Epithelial cell of alveolus of lung (primary cell): Measurements from ENCODE around the genes SLC25A18, ATP6V1E1 and PRODH.

DNA sequence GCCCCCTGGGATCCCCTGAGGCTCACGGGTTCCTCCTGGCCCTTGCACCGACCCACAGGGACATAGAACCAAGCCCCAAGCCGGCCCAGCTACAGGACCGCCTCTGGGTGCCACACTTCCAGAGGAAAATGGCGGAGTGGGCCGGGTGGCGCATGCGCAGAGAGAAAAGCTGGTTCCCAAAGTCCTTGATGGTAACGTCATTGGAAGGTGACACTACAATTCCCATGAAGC, 2712.4 kb upstream of the OR11H1 start:
- RAMPAGE, long total RNA: no peak
- RRBS: no CpG with 5 or more reads among the region's 9 CpGs

- RAMPAGE, long total RNA: no peak
- RRBS: no CpG with 5 or more reads among the region's 12 CpGs
These were observed 94.9 kb downstream of the POTEH start for GRCh38 chr22:15784825-15785027.

GRCh38 chr22:17035120-17035835, 27.3 kb upstream of the GAB4 start:
- RAMPAGE, long total RNA: no peak
- RRBS: no CpG with 5 or more reads among the region's 5 CpGs

DNA sequence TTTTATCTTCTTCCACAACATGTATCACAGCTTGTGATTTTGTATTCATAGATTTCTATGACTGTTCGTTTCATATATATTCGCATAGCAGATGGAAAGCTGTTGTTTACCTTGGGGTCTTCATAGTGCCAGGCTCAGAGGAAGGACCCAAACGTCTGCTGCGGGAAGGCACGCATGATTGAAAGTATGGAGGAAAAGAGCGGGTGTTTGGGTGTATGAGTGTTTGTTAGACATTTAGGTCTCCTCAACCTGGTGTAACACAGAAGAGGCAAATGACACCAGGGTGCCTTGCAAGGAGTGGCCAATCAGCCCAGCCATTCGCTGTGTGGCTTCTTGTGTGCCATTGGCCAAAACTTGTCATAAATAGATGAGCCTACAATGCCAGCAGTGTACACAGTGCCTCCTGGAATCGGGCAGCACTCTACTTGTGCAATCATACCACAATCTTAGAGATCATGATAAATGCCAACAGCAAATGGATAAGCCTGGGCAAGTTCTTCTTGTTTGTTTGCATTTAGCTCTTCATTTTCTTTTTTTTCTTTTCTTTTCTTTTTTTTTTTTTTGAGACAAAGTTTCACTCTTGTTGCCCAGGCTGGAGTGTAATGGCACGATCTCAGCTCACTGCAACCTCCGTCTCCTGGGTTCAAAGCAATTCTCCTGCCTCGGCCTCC, 11.0 kb upstream of the ADA2 start:
- RAMPAGE, long total RNA: no peak
- RRBS: no CpG with 5 or more reads among the region's 11 CpGs

DNA sequence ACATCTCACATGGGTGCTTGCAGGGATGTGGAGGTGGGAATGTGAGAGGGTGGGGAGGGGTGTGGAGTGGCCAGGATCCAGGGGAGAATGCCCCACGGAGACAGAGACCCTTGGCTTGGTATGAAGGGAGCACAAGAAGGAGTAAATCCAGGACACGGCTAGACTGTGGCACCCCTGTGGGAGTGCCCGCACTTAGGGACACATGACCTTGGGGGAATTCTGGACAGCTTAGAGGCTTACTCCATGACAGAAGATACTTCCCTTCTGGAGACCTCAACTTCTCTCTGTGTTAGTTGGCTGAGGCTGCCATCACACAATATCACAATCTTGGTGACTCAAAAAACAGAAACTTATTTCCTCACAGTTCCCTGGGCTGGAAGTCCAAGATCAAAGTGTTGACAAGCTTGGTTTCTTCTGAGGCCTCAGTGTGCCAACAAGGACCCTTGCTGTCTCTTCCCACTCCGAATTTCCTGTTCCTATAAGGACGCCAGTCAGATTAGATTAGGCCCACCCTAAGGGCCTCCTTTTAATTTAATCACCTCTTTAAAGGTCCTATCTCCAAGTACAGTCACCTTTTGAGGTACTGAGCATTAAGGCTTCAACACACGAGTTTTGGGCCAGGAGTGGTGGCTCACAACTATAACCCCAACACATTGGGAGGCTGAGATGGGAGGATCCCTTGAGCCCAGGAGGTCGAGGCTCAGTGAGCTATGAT, 22.8 kb upstream of the ADA2 start:
- RAMPAGE, long total RNA: no peak
- RRBS: no CpG with 5 or more reads among the region's 7 CpGs

DNA sequence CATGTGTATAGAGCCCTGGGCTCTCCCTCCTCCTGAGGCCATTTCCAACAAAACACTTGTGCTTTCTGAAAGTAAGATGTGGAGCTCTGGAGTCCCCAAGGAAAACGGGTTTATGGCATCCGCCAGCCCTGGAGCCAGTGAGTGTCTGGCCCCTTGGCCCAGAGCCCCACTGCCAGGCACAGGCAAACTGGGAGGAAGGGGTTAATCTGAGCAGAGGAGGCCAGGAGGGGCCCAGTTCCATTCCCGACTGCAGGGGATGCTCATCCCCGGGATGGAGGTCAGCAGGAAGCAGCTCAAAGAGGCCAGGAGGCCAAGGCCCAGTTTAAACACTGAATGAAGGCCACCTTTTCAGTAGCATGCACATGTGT, 39.3 kb upstream of the ADA2 start:
- RAMPAGE, long total RNA: no peak
- RRBS: no CpG with 5 or more reads among the region's 4 CpGs

DNA sequence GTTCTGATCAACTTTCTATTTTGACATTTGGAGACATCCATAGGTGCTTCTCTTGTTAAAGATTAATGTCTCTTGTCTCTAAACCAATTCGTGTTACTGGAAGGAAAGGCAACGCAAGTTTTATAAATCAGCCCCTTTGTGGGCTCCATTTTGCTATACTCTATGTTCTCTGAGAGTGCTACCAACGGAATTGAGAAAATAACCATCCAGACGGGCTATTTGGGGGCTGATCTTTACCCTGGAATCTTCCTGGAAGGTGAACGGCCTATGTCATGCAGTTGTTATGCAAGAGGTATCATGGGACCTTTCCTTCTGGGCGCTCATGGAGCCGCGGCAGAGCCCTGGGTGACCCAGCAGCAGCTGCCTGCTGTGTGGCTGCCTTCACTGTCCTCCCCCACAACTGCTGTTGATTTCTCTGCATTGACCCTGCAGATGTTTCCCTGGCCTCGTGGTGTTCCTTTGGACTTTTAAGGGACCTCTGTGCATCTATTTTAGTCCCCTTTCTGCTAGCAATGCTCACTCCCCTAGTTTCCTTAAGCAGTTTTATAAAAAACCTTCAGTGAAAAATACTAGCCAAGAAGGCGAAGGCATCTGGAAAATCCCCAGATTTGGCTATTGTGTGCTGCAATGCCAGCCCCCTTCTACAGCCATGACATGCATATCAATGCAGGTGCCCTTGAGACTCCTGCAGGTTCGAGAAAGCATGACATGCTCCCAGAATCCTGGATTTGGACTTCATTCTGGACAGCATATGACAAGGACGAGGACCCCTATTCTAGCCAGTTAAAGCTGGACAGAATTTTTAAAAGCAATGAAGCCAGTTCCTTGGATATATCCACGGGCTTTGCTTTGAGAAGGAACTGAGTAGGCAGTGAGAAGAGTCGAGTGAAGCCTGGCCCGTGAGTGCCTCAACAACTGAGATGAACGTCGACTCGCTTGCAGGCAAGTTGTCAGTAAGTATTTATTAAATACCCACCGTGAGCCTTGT, at the start of gene SLC25A18:
SLC25A18 (plus strand) TSS at position 738 of the 988 bp plus-strand sequence.
- RAMPAGE, long total RNA: no peak
- RRBS: no CpG with 5 or more reads among the region's 19 CpGs

GRCh38 chr22:17628381-17629277, at the start of gene ATP6V1E1:
TSS of gene ATP6V1E1 (minus strand) at chr22:17628749.
- RAMPAGE, long total RNA: start-site peak on the minus strand at chr22:17628708-17628756, 964 and 949 reads in 2 replicates
- RRBS: 1% methylated on average over 24 of the region's 49 CpGs

DNA sequence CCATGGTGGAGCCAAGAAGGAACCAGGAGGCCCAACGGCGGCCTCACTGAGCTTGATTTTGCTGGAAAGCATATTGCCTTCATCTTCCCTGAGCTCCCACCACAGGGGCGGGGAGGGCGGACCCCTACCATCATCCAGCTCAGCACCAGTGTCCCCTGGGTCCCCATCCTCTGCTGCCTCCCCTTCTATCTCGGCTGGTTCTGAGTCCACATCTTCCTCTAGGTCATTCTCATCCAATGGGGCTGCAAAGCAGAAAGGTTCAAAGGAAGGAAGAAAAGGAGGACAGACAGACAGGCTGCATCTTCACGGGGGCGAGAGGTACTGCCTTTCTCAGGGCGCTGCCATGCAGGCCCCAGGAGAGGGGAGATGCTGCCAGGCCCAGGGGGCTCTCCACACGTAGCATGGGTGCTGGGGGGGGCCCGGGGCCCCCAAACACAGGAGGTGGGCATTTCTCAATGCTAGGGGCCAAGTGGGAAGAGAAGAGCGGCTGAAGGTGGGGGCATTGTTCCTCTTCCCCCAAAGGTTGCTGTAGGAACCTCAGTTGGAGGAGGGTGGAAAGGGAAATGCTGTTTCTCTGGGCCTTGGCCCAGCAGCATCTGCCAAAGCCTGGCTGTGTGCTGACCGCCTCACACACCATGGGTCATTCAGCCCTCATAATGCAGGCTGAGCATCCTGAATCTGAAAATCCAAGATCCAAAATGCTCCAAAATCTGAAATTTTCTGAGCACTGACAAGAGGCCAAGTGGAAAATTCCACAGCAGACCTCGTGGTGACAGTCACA, 48.7 kb upstream of the BID start:
- RAMPAGE, long total RNA: no peak
- RRBS: no CpG with 5 or more reads among the region's 13 CpGs

GRCh38 chr22:17865217-17865655, 91.0 kb upstream of the BID start:
- RAMPAGE, long total RNA: no peak
- RRBS: no CpG with 5 or more reads among the region's 9 CpGs

DNA sequence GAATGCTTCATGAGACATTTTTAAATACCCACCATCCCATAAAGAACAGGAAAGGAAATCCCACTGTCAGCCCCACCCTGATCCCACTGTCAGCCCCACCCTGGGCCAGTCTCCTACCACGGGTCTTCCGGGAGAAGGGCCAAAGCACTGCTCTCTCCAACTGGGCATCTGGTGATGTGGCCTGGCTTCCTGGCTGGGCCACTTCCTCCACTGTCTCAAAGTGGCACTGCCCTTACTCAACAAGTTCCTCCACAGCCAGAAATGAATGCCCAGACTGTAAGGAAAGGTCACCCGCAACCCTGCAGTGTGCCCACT, 73.5 kb downstream of the MICAL3 start:
- RAMPAGE, long total RNA: no peak
- RRBS: no CpG with 5 or more reads among the region's 3 CpGs

- RAMPAGE, long total RNA: no peak
- RRBS: no CpG with 5 or more reads among the region's 7 CpGs
These were observed 32.1 kb downstream of the MICAL3 start for GRCh38 chr22:17992126-17992819.

GRCh38 chr22:18067616-18068917, 9.7 kb upstream of the PEX26 start:
- RAMPAGE, long total RNA: no peak
- RRBS: no CpG with 5 or more reads among the region's 17 CpGs

GRCh38 chr22:18077118-18077408, 727 bp upstream of the PEX26 start:
- RAMPAGE, long total RNA: no peak
- RRBS: no CpG with 5 or more reads among the region's 3 CpGs

GRCh38 chr22:18113049-18113581, 2.5 kb downstream of the TUBA8 start:
- RAMPAGE, long total RNA: no peak
- RRBS: no CpG with 5 or more reads among the region's 9 CpGs

DNA sequence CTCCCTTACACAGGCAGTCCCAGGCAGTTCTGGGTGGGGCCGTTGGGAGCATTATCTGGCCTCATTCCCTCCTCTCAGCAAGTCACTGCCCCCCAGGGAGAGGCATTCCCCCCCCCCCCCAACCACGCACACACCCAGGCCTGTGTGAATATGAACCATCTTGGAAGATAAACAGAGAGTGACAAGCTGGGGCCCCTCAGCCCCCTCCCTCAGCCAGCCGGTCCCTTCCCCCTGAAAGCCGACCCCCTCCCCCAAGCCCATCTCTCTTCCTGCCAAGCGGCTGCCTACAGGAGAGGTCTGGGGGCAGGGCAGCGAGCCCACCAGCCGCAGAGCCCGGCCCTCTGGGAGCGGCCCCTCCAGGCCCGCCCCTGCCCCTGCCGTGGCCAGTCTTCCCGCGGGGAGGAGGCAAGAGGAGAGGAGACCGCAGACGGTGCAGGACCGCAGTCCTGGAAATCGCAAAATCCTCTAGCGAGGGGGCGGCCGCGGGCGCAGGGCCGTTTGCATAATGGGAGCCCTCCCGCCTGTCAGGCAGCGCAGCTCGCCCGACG, 34.8 kb downstream of the RIMBP3 start:
- RAMPAGE, long total RNA: no peak
- RRBS: no CpG with 5 or more reads among the region's 28 CpGs

DNA sequence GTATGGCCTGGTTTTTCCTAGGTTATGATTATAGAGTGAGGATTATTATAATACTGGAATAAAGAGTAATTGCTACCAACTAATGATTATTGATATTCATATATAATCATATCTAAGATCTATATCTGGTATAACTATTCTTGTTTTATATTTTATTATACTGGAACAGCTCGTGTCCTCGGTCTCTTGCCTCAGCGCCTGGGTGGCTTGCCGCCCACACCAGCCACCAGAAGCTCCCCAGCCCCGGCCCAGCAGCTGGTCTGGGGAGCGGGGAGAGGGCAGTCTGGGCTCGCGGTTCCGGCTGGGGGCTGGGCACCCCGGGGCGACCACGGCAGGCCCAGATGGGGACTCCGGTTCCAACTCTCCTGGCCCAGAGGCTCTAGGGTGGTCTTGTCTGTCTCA, 670 bp upstream of the DGCR6 start:
- RAMPAGE, long total RNA: no peak
- RRBS: 5% methylated on average over 5 of the region's 13 CpGs

DNA sequence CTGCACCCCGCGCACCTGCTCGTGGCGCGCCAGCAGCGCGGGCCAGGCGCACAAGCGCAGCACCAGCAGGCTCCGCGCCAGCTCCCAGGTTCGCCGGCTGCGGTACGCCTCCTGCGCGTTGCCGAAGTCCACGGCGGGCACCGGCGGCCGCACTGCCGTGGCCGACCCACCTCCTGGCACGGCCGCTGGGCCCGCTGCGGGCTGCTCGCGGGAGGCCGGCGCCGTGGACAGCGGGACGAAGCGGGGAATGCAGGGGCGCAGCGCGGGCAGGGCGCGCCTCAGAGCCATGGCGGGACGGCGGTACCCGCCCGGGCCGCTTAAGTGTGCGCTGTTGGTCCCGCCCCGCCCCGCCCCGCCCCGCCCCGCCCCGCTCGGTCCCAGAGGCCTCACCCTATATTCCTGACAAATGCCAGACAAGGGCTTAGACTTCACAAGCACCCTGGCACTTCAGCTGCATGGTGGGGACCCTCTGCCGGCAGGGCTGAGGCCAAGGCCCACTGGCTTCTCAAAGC, at the start of gene PRODH:
PRODH (minus strand) TSS at position 294 of the 512 bp plus-strand sequence.
- RAMPAGE, long total RNA: no peak
- RRBS: 2% methylated on average over 16 of the region's 58 CpGs

DNA sequence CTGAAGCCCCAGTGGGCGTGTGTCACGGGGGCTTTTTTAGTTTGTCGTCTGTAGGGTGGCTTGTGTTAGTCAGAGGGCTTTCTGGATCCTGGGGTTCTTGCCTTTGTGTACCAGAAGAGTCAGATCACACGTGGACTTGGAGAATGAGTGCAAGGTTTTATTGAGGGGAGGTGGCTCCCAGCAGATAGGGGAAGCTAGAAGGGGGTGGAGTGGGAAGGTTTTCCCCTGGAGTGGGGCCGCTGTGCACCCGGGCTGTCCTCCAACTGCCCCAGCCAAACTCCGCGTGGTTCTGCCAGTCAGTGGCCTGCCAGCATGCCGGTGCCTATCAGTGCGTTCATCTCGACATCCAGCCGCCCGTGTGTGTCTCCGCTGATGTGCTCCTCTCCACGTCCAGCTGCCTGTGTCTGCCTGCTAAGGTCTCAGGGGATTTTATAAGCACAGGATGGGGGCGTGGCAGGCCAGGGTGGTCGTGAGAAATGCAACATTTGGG, 16.9 kb upstream of the PRODH start:
- RAMPAGE, long total RNA: no peak
- RRBS: no CpG with 5 or more reads among the region's 17 CpGs

DNA sequence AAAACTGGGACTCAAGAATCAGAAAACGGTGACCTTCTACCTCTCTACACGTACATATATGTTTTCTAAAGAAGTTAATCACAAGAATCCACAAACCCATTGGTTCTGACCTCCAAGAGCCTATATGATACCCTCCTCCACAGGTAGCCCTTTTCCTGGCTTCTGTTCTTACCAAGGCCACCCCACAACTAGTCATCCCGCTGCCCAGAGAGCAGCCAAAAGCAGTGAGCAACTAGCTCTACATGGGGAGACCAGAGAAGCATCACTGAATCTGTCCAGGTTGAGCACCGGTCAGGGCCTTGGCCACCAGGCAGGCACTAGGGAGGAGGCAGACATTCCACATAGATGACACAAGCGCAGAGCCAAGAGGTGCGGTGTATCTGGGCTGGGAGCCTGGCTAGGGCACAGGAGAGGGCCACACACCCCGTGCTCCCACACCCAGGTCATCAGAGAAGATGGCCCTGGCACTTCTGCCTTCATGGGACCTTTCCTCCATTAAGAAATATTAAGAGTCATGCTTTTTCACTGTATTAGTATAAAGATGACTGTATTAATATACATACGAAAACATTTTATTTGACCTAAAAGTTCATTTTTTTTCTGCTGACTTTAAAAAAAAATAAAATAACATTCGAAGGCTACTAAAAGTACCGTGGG, 1.4 kb downstream of the DGCR2 start:
- RAMPAGE, long total RNA: no peak
- RRBS: no CpG with 5 or more reads among the region's 10 CpGs